ENCODE results near the genes KERA and PLEKHG7.

- PRO-cap, 6 experiments: no peak in any of the 6 experiments
- RAMPAGE, long total RNA, 2 experiments: no peak in any of the 2 experiments
- RRBS: no CpG with 5 or more reads among the region's 7 CpGs
Observed at GRCh38 chr12:91057719-91058304, at the start of gene KERA. Gene KERA (minus strand): TSS chr12:91058024.

DNA sequence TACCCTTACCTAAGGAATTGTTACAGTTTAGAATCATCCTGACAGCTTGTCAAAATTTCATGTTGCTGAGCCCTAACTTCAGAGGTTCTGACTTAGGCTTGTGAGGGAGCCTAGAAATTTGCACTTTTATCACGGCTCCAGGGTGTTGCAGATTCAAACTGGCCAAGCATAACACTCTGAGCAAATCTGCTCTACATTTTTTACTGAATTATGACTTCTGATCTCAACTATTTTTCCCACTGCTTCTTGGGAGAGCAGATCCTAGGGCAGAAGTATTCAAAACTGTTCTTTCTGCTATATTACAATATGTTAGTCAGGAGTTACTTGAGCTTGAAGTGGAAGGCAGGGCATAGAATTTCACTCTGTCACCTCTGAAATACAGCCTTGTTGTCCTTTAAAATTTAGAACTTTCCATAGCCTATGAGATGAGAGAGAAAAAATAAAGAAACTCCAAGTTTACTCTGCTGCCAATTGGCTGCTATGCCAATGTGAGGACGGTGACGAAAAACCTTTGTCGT, 16.3 kb upstream of the KERA start:
- PRO-cap, 6 experiments: peak in 1 of 6 experiments; most common minus-strand start position 373 of the sequence (in 1)
- RAMPAGE, long total RNA, 2 experiments: no peak in any of the 2 experiments
- RRBS: no CpG with 5 or more reads among the region's 4 CpGs

DNA sequence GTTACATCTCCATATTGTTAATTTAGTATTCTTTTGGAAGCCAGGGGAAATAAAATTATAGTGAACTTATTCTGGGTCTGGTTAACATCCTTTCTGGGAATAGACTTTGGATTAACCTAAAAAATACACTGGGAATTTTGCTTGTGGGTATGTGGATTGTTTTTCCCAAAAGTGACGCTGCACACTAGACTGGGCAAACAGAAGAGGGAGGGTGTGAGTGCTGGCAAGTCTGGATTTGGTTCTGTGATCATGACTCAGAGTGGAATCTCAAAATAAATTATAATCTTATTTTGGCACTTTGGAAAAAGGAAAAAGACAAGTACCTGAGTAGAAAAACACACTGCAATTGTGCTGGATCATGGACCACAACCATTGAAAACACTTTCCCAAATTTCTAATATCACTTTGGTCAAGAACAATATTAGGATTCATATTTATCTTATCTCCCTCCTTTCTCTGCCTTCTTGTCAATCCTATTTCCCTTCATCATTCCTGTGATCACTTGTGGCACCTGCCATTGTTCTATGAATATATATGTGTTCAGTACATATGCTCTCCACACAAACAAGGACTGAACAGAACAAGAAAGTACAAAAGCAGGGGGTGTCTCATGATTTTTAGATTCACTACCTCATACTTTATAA, 15.3 kb upstream of the LUM start:
- PRO-cap, 6 experiments: no peak in any of the 6 experiments
- RAMPAGE, long total RNA, 2 experiments: no peak in any of the 2 experiments
- RRBS: no CpG with 5 or more reads among the region's 1 CpG

DNA sequence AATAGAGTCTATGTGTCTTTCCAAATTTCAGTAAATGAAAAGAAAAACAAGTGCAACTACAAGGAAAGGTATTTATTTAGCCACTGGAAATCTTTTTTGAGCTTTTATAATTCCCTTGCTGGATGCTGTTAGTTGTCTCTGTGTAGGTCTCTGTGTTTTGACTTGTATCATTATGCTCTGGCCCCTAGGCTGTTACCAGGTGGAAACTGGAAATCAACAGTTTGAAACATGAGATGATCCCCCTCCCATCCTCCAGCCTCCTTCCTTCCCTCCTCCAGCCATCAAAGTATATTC, 890 bp upstream of the DCN start:
- PRO-cap, 6 experiments: peak in 2 of 6 experiments; most common plus-strand start position 125 of the sequence (in 1); most common minus-strand start position 194 of the sequence (in 2)
- RAMPAGE, long total RNA, 2 experiments: no peak in any of the 2 experiments

GRCh38 chr12:91250154-91250816, 67.7 kb upstream of the DCN start:
- PRO-cap, 6 experiments: peak in 1 of 6 experiments; most common minus-strand start chr12:91250604 (in 1)
- RAMPAGE, long total RNA, 2 experiments: no peak in any of the 2 experiments
- RRBS: no CpG with 5 or more reads among the region's 3 CpGs

GRCh38 chr12:91273490-91274037, 90.9 kb upstream of the DCN start:
- PRO-cap, 6 experiments: peak in 2 of 6 experiments; most common plus-strand start chr12:91273788 (in 1); most common minus-strand start chr12:91273691 (in 2)
- RAMPAGE, long total RNA, 2 experiments: no peak in any of the 2 experiments
- RRBS: no CpG with 5 or more reads among the region's 7 CpGs

GRCh38 chr12:91876848-91877840, 268.5 kb downstream of the BTG1 start:
- PRO-cap, 6 experiments: no peak in any of the 6 experiments
- RAMPAGE, long total RNA, 2 experiments: no peak in any of the 2 experiments
- RRBS: no CpG with 5 or more reads among the region's 6 CpGs

DNA sequence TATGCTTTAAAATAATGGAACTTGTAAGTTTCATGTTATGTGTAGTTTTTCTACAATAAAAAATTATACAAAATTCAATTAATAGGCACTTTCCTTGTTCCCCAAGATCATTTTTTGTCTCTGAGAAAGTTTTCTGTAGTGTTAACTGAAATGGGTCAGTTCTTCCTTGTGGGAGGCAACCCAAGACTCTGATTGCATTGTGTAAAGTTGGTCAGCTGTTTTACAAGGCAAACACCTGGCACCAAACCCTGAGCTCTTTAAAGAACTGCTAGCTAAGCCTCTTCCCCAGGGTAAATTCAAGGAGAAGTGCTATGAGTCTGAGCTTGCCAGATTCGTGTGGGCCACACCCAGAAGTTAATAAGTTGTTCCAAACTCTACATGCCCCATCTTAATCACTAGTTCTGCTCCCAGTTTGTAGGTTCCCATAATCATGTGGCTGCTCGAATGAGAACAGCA, 214.6 kb downstream of the BTG1 start:
- PRO-cap, 6 experiments: no peak in any of the 6 experiments
- RAMPAGE, long total RNA, 2 experiments: no peak in any of the 2 experiments
- RRBS: no CpG with 5 or more reads among the region's 2 CpGs

- PRO-cap, 6 experiments: no peak in any of the 6 experiments
- RAMPAGE, long total RNA, 2 experiments: no peak in any of the 2 experiments
- RRBS: no CpG with 5 or more reads among the region's 3 CpGs
Observed at GRCh38 chr12:91978090-91978478, 167.6 kb downstream of the BTG1 start.

GRCh38 chr12:92047295-92047832, 98.3 kb downstream of the BTG1 start:
- PRO-cap, 6 experiments: no peak in any of the 6 experiments
- RAMPAGE, long total RNA, 2 experiments: no peak in any of the 2 experiments
- RRBS: no CpG with 5 or more reads among the region's 2 CpGs

GRCh38 chr12:92123454-92124132, 22.1 kb downstream of the BTG1 start:
- PRO-cap, 6 experiments: no peak in any of the 6 experiments
- RAMPAGE, long total RNA, 2 experiments: no peak in any of the 2 experiments
- RRBS: no CpG with 5 or more reads among the region's 2 CpGs

- PRO-cap, 6 experiments: no peak in any of the 6 experiments
- RAMPAGE, long total RNA, 2 experiments: no peak in any of the 2 experiments
- RRBS: no CpG with 5 or more reads among the region's 1 CpG
Observed at GRCh38 chr12:92138874-92139324, 6.7 kb downstream of the BTG1 start.

- PRO-cap, 6 experiments: no peak in any of the 6 experiments
- RAMPAGE, long total RNA, 2 experiments: no peak in any of the 2 experiments
- RRBS: no CpG with 5 or more reads among the region's 3 CpGs
Observed at GRCh38 chr12:92365212-92365864, 219.7 kb upstream of the BTG1 start.

GRCh38 chr12:92505205-92506279, 197.2 kb upstream of the PLEKHG7 start:
- PRO-cap, 6 experiments: peak in 6 of 6 experiments; most common plus-strand start chr12:92505563 (in 4); most common minus-strand start chr12:92505540 (in 2)
- RAMPAGE, long total RNA, 2 experiments: no peak in any of the 2 experiments
- RRBS: no CpG with 5 or more reads among the region's 12 CpGs

DNA sequence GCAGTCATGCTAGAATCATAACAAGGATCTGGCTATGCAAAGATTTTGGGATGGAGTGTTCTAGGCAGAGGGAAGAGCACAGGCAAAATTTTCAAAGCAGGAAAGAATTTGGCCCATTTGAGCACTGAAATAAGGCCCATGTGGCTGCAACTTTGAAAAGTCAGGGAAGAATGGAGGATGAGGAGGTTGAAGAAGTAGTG, 182.2 kb upstream of the PLEKHG7 start:
- PRO-cap, 6 experiments: no peak in any of the 6 experiments
- RAMPAGE, long total RNA, 2 experiments: no peak in any of the 2 experiments

DNA sequence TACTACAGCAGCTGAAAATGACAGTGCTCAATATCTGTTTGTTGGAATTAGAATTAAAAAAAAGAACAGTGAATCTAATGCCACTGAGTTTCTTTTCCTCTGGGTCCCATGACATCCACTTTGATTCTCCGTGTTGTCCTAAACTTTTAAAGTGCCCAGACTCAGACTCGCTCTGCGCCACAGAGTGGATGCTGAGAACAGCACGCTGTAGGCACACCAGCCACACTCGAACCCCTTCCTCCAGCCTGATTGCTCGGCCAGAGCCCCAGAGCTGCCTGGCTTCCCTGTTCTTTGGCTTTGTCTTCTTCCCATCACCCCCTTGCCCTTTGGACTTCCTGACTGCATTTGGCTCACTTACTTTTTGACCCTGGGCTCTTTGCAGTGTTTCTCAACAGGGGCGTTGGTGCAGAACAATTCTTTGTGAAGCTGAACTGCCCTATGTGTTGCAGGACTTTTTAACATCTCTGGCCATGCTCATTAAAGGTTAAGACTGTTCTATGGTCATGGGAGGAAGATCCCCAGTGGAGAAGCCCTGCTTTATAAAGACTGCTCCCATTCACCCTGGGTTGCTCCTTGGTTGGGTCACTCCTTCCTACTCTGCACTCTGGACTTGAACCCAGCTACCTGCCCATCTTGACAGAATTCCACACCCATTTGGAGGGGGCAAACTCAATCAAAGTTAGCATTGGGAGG, 127.9 kb upstream of the PLEKHG7 start:
- PRO-cap, 6 experiments: no peak in any of the 6 experiments
- RAMPAGE, long total RNA, 2 experiments: no peak in any of the 2 experiments
- RRBS: no CpG with 5 or more reads among the region's 7 CpGs

DNA sequence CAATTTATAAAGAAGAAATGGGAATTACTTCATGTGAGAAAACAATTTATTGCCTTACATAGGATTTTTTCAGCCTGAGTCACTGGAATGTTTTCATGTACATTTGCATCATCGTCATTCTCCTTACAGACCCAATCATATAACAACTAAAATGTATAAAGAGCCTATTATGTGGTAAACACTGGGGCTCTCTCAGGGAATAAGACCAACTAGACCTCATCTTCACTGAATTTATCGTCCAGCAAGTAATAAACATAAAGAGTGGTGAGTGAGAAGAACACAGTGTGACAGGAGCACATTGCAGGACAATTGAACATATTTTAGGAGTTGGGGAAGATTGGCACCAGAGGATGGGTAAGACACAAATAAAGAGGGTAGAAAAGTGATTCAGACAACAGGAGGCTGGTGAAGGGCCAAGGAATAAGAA, 100.2 kb upstream of the PLEKHG7 start:
- PRO-cap, 6 experiments: no peak in any of the 6 experiments
- RAMPAGE, long total RNA, 2 experiments: no peak in any of the 2 experiments
- RRBS: no CpG with 5 or more reads among the region's 2 CpGs

DNA sequence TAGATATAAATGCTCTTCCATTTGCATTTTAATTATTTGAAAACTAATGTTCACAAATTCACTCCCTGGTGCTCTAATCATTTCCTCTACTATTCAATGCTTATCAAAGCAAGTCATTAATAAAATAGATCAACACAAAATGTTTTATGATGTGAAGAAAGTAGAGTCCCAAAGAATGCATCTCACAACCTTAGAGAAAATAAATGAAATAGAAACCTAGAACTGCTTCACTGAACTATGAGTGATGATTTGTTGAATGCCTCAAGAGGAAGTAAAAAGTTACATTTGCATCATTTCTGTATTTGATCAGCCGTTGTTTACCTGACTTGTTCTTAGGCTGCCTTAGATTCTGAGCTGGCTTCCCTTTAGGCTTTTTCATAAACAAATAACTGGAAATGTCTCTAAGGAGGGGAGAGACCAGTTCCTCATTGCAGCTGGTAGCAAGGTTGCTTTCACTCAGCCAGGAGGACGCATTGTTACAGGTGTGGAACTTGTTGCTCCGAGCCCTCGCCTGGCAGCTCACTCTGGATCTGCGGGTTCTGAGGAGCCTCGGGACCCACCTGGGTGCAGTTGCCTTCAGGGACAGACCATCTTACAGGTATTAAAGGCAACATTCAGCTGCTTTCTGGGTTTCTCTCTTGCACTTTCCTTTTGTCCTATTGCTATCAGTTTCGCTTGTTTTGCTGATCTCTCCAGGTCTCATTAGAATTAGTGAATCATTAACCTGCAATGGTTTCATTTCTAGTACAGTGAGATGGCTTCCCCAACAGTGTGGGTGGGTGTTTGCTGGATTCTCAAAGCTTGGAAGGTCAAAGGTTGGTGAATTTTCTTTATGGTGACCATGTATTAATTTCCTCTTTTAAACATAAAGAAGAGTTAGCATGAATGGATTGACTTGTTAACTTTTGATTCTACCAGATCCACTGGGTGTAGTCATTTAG, at the start of gene PLEKHG7:
Gene PLEKHG7 (plus strand): TSS at position 455 of the 941 bp plus-strand sequence.
- PRO-cap, 6 experiments: no peak in any of the 6 experiments
- RAMPAGE, long total RNA, 2 experiments: no peak in any of the 2 experiments
- RRBS: no CpG with 5 or more reads among the region's 7 CpGs

DNA sequence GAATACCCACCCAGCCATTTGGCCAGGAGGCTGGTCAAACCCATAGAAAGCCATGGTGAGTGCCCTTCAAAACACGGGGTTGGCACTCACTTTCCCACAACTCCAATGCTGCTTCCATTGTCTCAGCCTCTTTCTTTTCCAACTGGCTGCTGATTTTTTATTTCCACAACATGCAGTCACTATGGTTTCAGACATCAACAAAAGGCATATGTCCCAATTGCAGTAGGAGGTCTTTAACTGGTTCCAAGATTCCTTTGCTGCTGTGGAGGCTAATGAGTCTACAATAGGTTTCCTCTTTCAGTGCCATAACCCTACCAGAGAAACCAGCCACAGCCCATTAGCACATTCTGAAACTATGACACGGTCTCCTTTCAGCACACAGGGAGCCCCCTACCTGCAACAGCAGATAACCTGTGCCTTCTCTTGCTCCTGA, 32.3 kb downstream of the PLEKHG7 start:
- PRO-cap, 6 experiments: no peak in any of the 6 experiments
- RAMPAGE, long total RNA, 2 experiments: no peak in any of the 2 experiments
- RRBS: no CpG with 5 or more reads among the region's 2 CpGs

- PRO-cap, 6 experiments: no peak in any of the 6 experiments
- RAMPAGE, long total RNA, 2 experiments: no peak in any of the 2 experiments
- RRBS: no CpG with 5 or more reads among the region's 5 CpGs
Observed at GRCh38 chr12:92999805-93000445, 70.8 kb upstream of the EEA1 start.